ENCODE measurements around a stretch of chr4.

DNA sequence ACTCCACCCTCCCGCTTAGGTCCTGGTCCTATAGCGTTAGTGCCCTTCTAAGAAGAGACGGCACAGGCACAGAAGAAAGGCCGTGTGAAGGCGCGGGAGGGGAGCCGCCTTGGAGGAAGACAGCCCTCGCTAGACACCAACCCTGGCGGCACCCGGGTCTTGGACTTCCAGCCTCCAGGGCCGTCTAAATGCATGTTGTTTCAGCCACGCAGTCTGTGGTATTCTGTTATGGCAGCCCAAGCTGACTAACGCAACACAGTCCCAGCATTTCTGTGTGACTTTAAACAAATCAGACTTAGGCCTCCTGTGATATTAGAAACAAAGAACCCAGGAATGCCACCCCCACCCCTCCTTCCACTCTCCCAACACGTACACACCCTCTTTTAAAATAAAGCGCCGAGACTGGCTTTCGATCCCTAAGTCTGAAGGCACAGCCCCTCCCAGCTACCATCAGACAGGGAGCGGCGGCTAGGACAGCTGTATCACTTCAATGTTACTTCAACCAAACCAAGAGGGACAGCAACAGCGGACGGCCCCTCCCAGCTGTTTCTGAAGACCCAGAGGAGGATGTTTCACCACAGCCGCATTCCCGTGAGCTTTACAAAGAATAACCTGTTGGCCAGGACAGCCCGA, 127.9 kb downstream of the AFAP1 start:
- RAMPAGE, long total RNA = no peak
- RRBS = no CpG with 5 or more reads among the region's 24 CpGs

DNA sequence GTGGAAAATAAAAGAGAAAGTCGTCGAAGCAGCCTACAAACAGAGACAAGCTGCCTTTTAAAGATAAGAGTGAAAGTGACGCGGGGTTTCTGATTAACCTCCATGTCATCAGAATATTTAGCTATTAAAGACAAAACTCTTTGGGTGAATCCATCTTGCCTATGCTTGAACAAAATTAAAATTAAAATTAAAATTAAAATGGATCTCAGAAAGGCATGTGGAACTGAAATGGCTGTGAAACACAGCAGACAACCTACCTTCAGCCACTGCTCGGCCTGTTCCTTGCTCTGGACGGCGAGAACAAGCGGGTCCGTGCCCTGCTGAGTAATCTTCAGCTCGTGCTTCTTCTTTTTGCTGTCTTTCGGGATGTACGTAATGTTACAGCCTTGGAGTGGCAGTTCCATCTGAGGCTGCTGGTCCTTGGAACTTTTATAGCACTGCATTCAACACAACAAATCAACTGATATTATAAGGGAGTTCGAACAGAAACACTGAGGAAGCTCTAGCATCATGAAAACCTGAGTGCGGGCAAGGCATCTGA, 101.3 kb downstream of the AFAP1 start:
- RAMPAGE, long total RNA = no peak
- RRBS = no CpG with 5 or more reads among the region's 14 CpGs

DNA sequence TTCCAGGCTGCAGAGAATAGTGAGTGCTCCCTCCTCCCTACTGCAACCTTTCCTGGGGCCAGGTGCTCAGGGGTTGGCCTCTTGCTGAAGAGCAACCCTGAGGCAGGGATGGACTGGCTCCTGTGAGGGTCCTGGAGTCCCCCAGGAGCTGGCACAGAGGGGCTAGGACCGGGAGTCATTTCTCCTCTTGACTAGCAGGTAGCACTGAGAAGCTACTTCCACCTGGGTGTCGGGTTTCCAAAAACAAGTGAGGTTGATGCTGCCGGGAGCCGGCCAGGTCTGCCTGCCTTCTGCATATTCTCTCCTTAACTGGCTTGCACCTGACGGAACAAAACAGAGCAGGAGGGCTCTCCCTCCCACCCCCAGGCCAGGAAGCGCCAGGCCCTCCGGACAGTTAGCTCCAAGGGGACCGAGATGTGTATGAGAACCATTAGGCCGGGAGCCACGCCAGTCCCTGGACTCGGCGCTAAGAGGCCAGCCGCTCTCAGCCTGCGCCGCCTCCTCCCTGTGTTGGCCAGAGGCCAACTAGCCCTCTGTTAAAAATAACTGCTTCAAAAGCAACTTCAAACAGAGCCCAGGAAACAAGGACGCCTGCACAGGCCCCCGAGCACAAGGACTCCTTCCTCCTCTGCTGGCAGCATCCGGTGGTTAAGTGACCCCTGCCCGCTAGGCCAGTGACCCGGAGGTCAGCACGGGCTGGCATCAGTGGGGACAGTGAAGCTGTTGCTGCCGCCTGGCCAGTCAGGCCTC, 108.1 kb downstream of the ABLIM2 start:
- RAMPAGE, long total RNA = no peak
- RRBS = 9% methylated on average over 5 of the region's 22 CpGs

DNA sequence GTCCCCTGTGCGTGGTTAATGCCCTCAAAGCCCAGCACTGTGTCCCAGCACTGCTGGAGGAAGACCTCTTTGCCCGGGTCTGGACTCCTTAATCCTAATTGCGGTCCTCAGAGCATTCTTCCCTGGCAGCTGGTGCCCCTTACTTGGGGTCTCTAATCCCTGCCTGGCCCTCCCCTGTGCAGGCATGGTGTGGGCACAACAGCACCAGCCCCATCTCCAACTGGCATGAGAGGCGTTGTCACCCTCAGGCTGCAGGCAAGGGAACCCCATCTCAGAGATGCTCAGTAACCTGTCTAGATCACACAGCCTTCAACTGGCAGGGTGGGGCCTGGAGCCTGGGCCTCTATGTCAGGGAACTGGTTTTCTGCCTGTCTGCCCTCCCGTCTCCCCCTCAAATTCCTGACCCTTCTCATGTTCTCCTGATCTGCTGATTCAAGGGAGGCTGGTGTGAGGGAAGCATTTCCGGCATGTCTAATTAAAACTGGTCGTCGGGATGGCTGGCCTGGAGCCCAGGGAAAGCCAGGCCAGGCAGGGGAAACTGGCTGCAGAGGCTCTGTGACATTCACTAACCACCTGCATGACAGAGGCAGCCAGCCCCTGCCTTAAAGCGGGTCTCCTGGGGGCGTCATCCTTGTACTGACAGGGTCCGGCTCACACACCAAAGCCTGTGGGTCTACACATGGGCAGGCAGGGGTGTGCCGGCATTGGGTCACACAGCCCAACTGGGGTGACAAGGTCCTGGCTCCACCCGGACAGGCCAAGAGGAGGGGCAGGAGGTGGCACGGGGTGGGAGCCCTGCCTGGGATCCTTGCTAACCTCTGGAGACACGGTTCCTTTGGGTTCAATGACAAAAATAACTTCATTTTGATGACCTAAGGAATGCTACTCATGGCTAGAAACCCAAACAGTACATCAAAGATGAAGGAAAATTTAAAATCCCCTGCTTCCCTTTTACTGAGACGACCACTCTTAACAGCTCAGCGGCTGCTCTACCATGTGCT, 35.3 kb downstream of the ABLIM2 start:
- RAMPAGE, long total RNA = no peak
- RRBS = 22% methylated on average over 3 of the region's 17 CpGs

- RAMPAGE, long total RNA = no peak
- RRBS = no CpG with 5 or more reads among the region's 26 CpGs
These were observed 32.9 kb downstream of the ABLIM2 start for GRCh38 chr4:8125508-8126336.

- RAMPAGE, long total RNA = no peak
- RRBS = no CpG with 5 or more reads among the region's 19 CpGs
These were observed 4.6 kb upstream of the SH3TC1 start for GRCh38 chr4:8194282-8195179.

- RAMPAGE, long total RNA = no peak
- RRBS = no CpG with 5 or more reads among the region's 14 CpGs
These were observed 952 bp upstream of the SH3TC1 start for GRCh38 chr4:8197954-8198722.

DNA sequence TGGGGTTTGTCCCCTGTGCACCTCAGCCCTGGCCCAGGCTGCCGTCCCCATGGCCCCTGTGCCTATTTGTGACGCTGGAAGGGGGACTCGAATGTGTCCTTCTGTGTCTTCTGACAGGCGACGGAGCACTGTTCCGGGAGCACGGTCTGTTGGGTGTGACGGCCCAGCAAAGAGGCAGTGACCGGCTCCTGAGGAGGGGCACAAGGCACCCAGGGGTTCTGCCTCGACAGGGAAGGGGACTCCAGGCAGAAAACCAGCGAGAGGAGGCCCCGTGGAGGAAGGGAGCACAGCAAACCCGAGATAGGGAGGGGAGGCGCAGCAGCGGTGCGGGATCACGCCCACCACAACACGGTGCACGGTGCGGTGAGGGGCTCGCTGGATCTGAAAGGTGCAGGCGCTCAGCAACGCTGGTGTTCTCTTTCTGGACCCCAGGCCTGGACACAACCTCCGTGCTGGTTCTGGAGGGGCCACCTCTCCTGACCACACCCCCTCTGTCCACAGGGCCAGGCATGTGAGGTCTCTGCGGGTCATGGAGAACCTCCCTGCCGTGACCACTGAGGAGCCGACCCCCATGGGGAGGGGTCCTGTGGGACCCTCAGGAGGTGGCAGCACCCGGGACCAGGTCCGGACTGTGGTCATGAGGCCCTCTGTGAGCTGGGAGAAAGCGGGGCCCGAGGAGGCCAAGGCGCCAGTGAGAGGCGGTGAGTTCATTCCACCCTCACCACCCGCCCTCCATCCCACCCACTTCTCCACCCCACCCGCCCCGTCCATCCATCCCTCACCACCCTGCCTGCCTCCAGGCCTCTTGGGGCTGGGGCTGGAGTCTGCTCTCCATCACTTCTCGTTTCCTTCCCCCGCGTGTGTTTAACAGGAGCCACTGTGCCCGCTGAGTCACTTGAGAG, 5.8 kb downstream of the SH3TC1 start:
- RAMPAGE, long total RNA = no peak
- RRBS = 97% methylated on average over 5 of the region's 40 CpGs

GRCh38 chr4:8207333-8207778, 8.3 kb downstream of the SH3TC1 start:
- RAMPAGE, long total RNA = no peak
- RRBS = no CpG with 5 or more reads among the region's 7 CpGs

GRCh38 chr4:8232579-8233472, 33.7 kb downstream of the SH3TC1 start:
- RAMPAGE, long total RNA = no peak
- RRBS = no CpG with 5 or more reads among the region's 20 CpGs

DNA sequence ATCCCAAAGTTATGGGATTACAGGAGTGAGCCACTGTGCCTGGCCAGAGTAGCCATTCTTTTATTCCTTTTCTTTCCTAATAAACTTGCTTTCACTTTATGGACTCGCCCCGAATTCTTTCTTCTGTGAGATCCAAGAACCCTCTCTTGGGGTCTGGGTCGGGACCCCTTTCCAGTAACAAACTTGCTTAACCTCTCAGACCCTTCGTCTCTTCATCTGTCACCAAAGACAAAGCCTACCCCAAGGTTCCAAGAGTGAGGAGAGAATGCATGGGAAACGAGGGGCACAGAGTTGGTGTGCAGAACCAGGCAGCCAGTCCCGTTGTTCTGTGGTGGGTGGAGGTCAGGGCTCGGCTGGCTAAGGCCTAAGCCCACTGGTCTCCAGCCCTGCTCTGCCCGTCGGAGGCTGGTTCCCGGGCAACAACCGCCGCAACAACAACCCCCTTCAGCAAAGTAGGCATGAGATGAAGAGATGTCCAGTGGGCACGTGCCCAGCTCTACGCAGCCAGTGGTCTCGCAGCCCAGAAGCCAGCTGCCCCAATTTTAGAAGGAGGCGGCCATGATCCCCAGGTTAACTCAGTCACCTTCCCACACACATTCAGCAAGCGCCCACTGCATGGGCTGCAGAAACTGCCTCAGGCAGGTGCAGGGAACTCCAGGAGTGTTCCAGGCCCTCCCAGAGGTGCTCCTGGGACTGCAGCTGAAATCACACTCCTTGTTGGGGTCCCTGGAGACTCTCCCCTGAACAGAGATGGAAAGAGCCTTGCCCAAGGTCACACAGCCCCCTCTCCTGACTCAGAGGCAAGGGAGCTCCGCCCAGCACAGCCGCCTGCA, 25.6 kb upstream of the HTRA3 start:
- RAMPAGE, long total RNA = no peak
- RRBS = no CpG with 5 or more reads among the region's 19 CpGs

DNA sequence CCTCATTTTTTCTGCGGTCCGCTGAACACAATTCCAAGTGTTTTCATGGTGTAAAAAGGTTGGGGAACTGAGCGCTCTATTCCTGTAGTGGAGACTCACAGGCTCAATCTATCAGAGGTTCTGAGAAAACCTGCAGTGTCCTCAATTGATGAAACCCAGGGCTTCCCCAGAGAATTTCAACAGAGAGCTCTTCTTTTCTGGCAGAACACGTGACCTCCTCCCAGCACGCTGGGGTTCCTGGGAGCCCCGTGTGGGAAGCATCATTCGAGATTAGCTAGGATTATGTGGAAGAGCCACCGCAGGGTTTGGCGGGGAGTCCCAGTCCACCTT, 1.6 kb downstream of the HTRA3 start:
- RAMPAGE, long total RNA = no peak
- RRBS = no CpG with 5 or more reads among the region's 9 CpGs

- RAMPAGE, long total RNA = no peak
- RRBS = 76% methylated on average over 6 of the region's 14 CpGs
These were observed 3.4 kb downstream of the HTRA3 start for GRCh38 chr4:8272954-8273393.

DNA sequence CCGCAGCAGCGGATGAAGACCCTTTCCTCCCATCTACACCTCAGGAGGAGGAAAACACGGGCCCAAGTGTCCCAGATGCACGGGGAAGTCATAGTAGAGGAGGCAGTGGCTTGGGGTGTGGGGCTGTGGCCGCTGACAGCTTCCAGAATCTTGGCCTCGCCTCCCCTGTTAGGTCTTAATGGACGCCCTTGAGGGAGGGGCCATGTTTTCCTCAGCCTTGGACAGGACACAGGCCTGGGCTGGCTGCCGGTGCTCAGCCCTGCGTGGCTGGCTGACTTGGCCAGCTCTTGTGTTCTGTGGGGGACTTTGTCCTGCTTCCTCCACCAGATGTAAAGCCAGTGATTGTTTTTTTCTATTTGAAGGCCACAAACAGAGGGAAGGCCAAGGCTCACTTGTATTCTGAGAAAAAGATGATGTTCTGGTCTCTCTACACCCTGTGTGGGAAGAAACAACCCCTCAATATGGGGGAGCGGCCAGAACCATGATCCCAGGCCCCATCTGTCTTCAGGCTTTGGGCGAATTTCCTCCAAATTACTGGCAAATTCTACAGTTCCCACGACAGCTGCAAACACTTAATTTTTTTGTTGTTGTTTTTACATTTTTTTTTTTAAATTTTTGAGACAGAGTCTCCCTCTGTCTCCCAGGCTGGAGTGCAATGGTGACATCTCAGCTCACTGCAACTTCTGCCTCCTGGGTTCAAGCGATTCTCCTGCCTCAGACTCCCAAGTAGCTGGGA, 71.3 kb downstream of the HTRA3 start:
- RAMPAGE, long total RNA = no peak
- RRBS = no CpG with 5 or more reads among the region's 13 CpGs

GRCh38 chr4:8341713-8342066, 72.1 kb downstream of the HTRA3 start:
- RAMPAGE, long total RNA = no peak
- RRBS = no CpG with 5 or more reads among the region's 8 CpGs

DNA sequence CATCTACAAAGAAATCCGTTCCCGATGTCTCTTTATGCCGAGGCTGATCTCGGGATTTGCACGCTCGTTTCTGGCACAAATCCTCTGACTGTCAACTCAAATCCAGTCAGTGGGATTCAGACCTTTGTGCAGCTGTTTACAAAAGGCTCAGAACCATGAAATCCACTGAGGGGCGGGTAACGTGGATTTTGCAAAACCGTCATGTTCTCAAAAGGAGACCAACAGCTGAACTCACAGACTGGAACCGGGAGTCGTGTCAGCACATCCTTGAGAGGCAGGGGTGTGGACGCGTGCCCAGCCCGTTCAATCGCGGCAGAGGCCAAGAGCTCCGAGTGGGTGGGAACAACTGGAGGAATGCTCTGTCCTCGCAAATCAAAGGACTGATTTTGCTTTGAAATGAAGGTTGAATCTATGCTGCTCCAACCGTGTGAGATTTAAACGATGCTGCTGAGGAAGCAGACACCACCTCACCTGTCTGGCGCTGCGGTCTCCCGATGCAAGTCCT, 46.3 kb downstream of the ACOX3 start:
- RAMPAGE, long total RNA = no peak
- RRBS = no CpG with 5 or more reads among the region's 23 CpGs

- RAMPAGE, long total RNA = no peak
- RRBS = no CpG with 5 or more reads among the region's 10 CpGs
These were observed 4.7 kb downstream of the ACOX3 start for GRCh38 chr4:8435632-8436486.

DNA sequence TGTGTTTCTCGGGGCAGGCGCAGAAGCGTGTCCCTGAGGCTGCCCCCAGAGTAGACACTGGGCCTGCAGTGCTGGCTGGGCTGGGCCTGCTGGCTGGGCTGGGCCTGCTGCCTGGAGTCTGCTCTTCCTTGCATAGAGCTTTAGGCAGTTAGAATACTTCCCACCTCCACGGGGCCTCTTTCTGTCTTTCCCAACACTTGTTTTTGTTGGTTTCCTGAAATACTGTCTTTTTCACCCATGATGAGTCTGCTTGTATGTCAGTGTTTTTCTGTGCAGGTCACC, 32.1 kb downstream of the TRMT44 start:
- RAMPAGE, long total RNA = no peak
- RRBS = no CpG with 5 or more reads among the region's 4 CpGs

DNA sequence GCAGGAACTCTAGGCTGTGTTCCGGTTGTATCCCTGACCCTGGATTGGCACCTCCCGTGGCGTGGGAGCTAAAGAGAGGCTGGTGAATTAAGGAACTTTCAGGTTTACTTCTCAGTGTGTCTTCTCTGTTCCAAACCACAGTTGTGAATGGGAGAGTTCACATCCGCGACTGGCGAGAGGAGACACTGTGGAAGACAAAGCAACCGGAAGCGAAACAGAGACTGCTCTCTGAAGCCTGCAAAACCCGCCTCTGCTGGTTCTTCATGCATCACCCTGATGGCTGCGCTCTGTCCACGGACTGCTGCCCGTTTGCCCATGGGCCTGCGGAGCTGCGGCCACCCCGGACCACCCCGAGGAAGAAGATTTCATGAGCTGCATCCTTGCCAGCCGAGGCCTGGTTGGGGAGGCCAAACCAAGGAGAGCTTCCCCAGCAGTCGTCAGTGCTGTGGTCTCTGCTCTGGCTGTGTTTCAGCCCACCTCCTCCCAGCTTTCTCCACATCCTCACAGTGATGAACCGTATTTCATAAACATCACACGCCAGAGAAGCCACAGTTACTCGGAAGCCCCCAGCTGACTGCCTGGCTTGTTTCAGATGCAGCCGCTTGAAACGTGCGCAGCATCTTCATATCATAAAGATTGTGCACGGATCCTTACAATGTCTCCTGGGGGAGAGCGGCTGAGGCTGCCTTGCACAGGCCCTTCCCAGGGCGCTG, 35.2 kb downstream of the TRMT44 start:
- RAMPAGE, long total RNA = no peak
- RRBS = 85% methylated on average over 1 of the region's 27 CpGs

GRCh38 chr4:8536880-8537680, 43.1 kb upstream of the GPR78 start:
- RAMPAGE, long total RNA = no peak
- RRBS = no CpG with 5 or more reads among the region's 13 CpGs